BE2C (cell line): ENCODE measurements around a stretch of chr18.

GRCh38 chr18:24120065-24120653 lies 18.7 kb upstream of the CABYR start:
- RRBS: no CpG with 5 or more reads among the region's 7 CpGs

- RRBS: no CpG with 5 or more reads among the region's 11 CpGs
These were observed 59.7 kb downstream of the CABYR start for GRCh38 chr18:24198491-24198960.

- RRBS: no CpG with 5 or more reads among the region's 6 CpGs
These were observed 172.2 kb downstream of the HRH4 start for GRCh38 chr18:24632701-24633043.

GRCh38 chr18:25284778-25285570 lies 67.0 kb downstream of the ZNF521 start:
- RRBS: no CpG with 5 or more reads among the region's 11 CpGs

DNA sequence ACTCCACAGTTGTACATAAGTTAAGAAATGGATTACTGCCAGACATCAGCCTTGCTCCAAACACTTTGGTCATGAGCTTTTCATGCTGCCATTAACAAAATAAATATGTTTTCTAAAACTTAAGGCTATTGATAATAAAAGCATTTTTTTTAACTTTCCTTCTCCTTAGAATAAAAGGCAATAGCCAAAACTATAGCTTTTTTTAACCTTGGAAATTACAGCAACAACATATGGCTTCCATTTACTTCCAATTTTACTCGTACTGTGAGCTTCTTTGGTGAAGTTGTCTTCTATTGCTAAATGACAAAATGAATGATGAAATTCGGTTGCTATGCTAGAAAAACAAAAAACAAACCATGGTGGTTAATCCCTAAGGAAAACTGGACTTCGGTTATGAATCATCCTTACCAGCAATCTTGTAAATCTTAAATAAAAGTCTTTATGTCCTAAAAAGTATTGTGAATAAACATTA lies 63.1 kb downstream of the ZNF521 start:
- RRBS: no CpG with 5 or more reads among the region's 3 CpGs

DNA sequence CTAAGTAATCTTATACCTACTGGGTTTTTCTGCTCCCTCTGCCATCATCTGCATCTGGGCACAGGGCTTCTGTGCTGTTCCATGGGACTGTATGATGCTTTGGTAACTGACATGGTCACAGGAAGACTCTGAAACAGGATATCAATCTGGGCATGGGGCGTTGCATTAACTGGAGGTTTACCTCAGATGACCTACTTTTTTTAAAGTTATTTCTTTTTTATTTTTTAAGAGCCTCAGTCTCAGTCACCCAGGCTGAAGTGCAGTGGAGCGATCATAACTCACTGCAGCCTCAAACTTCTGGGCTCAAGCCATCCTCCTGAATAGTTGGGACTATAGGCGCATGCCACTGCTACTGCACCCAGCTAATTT lies 365.3 kb downstream of the SS18 start:
- RRBS: no CpG with 5 or more reads among the region's 3 CpGs

DNA sequence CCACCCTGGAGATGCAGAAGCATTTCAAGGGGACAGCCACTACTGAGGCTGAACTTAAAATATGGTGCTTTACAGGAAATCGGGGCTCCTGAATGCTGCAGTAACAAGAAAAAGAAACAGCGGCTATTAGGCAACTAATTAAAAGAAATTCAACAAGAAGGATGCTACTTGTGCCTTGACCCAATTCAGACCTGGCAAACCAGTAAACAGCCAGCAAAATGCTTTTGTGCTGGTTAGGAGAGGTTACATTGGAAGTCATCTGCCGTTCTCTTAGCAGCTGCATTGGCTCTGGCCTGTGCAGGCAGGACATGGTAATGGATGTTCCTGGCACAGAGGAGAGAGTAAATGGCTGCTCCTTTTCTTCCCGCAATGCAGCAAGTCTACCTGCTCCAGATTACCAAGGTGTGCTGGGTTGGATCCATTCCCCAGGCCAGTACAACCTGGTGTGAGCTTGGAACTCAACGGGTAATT lies 236.0 kb downstream of the SS18 start:
- RRBS: no CpG with 5 or more reads among the region's 5 CpGs

DNA sequence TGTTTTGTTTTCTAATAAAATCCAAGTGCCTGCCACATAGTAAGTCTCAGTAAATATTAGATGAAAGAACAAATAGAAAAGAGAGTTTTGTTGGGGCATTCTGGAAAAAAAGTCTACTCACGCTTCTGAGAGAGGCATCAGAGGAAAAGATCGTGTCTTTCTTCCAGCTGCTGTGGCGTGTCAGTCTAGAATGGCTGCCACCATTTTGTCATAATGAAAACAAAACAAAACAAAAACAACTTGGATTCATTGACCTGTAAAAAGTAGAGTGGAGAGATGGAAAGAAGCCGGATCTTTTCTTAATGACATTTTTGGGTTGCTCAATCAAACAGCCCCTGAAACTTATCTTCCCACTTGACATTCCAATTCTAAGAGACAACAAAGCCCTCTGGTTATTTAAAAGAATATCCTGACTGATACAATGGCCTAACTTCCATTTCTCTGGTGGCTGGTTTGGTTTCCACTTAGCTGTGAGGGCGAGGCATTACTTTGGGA lies 123.9 kb downstream of the AQP4 start:
- RRBS: no CpG with 5 or more reads among the region's 5 CpGs

DNA sequence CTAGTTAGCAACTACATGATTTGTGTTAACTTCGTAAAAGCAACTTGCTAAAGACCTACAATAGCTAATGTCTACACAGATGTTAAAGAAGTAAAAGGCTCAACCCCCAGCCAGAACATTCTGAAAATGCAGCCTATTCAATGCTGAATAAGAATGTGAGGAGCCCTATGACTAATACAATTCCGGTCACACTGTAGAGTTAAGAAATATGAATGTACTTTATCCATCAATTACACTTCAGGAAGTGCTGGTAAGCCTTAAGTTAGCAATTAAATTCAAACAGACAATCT lies 591.0 kb upstream of the CDH2 start:
- RRBS: no CpG with 5 or more reads among the region's 2 CpGs

DNA sequence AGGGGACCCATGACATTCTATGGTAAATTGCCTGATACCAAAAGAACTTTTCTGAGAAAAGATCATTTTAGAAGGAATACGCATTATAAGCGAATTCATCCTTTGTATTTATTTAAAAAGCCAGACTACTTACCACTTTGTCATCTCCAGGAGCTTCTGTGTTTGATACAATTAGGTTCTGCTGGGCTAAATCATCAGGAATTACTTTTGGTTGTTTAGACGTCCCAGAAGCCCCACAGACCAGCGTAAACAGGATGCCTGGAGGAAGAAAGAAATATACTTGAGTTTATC lies 28.0 kb upstream of the DSC3 start:
- RRBS: no CpG with 5 or more reads among the region's 4 CpGs

GRCh38 chr18:31206013-31206415 lies 43.4 kb upstream of the DSC1 start:
- RRBS: no CpG with 5 or more reads among the region's 3 CpGs

DNA sequence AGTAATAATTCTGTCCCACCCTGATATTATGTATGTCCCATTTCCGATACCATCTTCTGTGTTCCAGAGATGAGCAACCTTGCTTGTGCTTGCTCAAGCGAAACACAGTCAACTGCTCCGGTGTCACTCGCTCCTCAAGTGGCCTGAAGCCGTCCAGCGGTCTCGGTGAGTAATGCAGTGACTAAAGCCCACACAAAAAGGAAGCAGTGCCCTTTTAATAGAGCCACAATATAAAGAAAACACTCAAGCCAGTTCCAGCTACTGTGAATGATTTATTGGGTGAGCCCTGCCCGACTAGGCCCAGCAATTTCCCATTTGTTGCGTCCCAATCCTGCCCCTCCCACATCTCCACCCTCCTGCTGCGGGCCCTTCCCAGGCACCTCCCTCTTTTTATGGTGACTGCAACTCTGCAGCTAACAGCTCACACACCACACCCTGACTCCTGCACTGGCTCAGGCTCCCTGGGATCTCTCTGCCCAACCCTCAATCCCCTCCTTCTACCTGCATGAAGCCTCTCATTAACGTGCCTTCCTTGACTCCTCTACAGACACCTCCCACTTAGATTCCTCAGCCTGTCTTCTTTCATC lies 44.2 kb upstream of the DSC1 start:
- RRBS: no CpG with 5 or more reads among the region's 11 CpGs

GRCh38 chr18:31336364-31336642 lies 18.3 kb downstream of the DSG1 start:
- RRBS: no CpG with 5 or more reads among the region's 2 CpGs

GRCh38 chr18:31429622-31430114 lies 17.9 kb upstream of the DSG3 start:
- RRBS: no CpG with 5 or more reads among the region's 2 CpGs

DNA sequence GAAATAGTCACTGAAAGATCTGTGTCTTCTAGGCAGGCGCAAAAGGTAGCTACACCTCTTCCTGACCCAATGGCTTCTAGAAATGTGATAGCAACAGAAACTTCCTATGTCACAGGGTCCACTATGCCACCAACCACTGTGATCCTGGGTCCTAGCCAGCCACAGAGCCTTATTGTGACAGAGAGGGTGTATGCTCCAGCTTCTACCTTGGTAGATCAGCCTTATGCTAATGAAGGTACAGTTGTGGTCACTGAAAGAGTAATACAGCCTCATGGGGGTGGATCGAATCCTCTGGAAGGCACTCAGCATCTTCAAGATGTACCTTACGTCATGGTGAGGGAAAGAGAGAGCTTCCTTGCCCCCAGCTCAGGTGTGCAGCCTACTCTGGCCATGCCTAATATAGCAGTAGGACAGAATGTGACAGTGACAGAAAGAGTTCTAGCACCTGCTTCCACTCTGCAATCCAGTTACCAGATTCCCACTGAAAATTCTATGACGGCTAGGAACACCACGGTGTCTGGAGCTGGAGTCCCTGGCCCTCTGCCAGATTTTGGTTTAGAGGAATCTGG lies 45.5 kb upstream of the TTR start:
- RRBS: no CpG with 5 or more reads among the region's 5 CpGs

GRCh38 chr18:31739710-31740104 lies 21.0 kb downstream of the SLC25A52 start:
- RRBS: no CpG with 5 or more reads among the region's 5 CpGs

GRCh38 chr18:31941903-31942259 lies 1.0 kb downstream of the TRAPPC8 start:
- RRBS: no CpG with 5 or more reads among the region's 4 CpGs

GRCh38 chr18:32201972-32202542 lies 12.2 kb downstream of the MEP1B start:
- RRBS: no CpG with 5 or more reads among the region's 2 CpGs

DNA sequence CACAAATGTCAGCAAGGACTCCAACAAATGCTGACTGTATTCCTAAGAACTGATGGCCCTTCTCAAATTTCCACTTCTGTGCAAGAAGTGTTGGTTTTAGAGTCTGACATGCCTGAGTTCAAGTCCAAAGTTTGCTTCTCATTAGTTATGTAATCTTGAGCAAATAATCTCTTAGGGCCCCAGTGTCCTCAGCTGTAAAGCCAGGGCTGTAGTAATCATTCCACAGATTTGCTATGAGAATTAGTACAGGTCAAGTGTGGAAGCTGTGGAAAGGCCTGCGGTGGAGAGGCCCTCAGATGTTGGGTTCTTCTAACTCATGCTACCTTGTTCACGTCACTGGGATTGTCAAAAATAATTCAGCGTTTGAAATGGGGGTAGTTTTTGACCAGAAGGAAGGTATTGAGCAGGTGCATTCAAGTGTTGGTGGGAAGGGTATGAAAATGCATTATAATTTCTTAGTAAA lies 23.9 kb downstream of the MEP1B start:
- RRBS: no CpG with 5 or more reads among the region's 3 CpGs

- RRBS: no CpG with 5 or more reads among the region's 3 CpGs
These were observed 93.7 kb downstream of the MEP1B start for GRCh38 chr18:32283538-32283926.